H9 (cell line): ENCODE measurements around the gene CD8A.

- PRO-cap: no peak
These were observed 45.6 kb downstream of the ATOH8 start for GRCh38 chr2:85799011-85800123.

GRCh38 chr2:85851076-85851982 lies 37.5 kb downstream of the ST3GAL5 start:
- PRO-cap: no peak

DNA sequence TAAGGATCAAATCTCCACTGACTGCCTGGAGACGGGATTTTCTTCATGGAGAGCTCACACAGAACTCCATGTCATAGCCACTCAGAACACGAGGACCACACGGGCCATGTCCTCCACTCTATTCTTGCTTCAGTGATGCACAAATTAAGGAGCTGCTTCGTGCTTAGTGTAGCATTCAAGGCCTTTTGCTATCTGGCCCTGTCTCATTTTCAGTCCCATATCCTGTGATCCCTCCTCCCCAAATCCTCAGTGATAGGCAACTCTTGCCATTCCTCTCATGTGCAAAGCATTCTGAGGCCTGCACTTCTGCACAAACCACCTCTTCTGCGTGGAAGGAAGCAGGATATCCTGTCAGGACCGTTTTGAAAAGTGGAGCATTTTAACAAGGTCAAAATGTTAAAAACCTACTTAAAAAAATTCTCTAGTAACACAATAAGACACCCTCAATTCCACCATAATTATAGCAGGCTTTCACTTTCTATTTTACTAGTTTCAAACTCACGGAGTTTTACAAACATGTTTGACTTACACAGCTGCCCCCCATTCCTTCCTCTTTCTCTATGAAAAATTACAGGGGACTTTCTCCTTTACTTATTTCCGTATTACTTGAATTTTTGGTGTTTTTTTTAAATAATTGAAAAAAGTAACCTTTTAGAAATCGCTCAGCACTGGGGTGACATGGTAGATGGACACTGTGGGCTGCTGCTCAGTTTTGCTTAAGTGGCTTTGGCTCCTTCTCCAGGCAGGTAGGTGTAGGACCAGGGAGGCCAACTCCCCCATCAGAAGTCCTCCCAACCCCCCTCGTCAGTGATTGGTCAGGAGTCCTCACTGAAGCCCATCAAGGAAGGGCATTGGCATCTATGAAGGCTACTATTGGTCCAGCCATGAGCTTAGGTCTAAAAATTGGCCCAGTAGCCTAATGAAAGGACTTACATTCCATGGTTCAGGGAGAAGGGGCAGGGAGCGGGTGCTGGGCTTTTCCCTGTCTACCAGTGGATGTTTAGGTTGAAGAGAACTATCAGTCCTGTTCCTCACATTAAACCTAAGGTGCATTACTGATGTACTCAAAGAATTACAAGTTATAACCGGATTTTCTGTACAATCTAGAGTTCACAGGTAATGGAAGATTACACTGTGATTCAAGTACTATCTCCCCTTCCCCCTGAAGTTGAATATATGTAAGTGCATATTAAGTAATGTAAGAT lies 34.8 kb downstream of the ST3GAL5 start:
- PRO-cap: no peak

DNA sequence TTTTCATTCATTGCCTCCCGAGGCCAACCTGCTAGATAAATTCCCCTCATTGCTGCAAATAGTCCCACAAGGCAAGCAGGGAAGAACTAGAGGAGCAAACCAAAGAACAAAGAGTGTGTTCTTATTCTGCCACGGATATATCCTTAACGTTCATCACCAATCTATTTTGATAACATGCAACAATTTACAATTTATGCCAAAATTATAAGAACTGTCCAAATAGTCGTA lies 1.8 kb downstream of the ST3GAL5 start:
- PRO-cap: no peak

DNA sequence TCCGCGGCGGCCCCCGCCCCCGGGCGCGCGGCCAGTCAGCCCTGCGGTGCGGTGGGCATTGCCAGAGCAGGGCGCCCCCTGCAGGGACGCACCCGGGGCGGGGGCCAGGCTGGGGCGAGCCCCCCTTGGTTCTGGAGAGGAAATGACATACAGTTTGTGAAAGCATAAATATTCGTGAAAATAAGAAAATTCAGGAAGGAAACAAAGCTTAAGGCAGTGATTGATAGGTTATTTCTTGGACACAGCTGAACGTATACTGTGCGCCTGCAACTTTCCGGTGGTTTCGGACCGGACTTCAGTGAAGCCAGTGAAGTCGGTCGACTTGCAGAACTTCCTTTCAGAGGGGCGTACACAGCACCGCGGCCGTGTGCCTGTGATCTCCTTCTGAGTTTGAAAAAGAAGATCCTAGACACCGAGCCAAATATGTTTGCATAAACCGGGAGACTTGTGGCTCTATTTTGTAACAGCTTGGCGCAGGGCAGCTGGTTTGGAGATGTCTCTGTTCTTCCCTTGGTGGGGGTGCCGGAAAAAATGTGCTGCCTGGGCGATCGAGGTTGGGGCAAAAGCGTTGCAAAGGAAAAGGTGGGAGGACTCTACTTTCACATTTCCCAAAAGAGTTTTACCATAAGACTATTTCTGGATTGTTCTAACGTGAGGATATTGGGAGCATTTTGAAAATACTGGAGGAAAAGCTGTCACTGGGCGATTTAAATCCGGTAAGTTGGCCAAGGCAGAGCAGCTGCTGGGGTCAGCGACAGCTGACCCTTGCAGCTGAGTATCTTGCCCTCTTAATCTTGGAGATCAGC lies 501 bp upstream of the ST3GAL5 start:
- PRO-cap: bidirectional peak, plus-strand start at position 34 of the sequence, minus-strand start outside the sequence

- PRO-cap: no peak
These were observed 5.7 kb upstream of the ST3GAL5 start for GRCh38 chr2:85894301-85895044.

DNA sequence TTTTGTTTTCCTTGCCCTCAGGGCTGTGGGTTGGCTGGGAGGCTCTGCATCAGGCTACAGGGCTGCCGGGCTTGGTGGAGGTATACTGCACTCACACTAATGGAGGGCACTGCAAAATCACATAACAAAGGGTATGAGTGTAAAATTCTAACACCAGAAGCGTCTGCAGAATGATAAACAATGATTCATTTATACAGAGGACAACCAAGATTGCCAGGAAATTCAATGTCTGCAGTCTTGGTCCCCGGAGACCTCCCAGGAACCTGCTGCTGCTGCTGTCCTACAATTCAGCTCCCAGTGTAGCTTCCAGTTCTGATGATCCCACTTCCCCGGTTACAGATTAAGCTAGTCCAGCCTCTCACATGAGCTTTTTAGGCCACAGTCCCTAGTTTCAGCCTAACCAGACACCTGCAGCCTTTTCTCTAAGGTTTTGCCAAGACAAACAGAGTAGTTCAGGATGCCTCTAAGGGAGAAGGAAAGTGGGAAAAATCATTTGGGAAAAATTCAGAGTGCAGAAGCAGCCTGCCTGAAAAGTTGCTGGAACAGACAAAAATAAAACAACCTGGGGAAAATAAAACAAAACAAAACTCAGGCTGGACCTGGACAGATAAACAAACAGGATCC lies 32.4 kb upstream of the ST3GAL5 start:
- PRO-cap: no peak

DNA sequence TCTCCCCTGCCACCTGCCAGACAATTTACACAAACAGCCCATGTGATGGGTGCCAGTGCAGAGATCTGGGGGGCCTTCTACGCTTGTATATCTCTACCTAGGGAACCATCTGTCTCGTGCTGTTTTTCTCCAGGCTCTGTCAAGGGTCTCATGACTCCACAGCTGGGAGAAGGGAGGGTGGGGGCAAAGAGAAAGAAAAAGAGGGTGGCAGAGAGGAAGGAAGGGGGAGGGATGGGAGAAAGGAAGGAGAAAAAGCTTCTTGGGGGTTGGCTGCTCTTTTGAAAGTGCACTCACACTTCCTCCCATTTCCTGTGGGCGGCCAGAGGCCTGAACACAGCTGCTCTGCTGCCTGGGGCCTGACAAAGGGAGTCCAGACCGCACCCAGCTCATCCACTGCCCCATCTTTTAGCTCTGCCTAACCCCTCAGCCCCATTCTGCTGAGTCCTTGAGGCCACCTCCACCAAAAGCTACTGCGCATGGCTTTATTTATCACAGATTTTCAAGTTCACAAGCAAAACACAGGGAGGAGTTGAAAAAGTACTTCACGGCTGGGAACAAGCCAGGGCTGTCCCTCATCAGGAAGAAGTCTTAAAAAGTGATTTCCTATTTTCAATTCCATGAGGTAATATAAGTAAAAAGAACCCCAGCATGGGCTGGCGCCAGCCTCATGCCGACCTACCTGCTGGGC lies 69.2 kb downstream of the POLR1A start:
- PRO-cap: no peak

DNA sequence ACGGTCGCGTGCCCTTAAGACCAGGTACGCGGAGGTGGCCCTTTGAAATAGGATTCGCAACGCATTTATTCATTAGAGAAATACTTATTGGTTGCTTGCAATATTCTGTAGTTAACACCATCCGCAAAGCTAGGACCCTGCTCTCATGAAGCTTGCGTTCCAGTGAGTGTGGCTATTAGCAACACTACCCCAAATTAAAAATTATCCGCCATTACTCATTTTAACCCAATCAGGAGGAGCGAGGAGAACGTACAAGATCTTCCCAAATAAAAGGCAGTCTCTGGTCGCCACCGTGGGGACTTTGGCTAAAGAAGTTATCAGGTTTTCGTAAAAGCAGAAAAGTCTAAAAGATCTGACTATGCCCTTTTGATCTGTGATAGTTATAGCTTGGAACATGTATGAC lies 432 bp downstream of the PTCD3 start:
- PRO-cap: bidirectional peak, plus-strand start at position 219 of the sequence, minus-strand start at position 170 of the sequence

DNA sequence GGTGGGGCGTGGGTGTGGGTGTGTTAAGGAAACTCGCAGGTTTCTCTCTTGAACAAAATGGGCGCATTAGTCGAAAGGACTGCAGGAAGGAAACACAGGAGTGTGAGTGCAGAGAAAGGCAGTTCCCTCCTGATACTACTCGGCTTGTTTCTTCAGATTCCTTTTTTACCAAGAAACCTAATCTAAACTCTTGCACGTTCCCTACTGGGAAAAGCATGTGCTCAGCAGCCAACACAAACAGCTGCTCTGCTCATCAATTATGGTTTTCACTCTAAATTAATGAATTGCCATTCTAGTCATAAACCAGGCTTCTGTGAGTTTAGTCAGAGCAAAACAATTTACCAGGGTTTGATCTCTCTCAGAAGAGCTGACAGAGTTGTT lies 57.4 kb downstream of the REEP1 start:
- PRO-cap: no peak

DNA sequence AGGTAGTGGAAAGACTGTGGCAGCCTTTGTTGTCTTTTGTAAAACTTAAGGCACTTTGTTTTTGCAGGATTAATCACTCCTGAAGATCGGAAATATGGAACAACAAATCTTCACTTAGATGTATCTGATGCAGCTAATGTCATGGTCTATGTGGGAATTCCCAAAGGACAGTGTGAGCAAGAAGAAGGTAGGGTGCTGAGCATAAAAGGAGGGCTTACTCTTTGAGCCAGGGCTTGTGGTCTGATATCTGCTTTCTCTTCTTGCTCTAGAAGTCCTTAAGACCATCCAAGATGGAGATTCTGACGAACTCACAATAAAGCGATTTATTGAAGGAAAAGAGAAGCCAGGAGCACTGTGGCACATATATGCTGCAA lies 48.1 kb downstream of the KDM3A start:
- PRO-cap: no peak

- PRO-cap: no peak
These were observed 47.9 kb upstream of the RNF103 start for GRCh38 chr2:86671412-86672090.

GRCh38 chr2:86689926-86690235 lies 30.2 kb upstream of the RMND5A start:
- PRO-cap: no peak

GRCh38 chr2:86787658-86788102 lies 3.0 kb downstream of the CD8A start:
- PRO-cap: no peak

- PRO-cap: no peak
These were observed at the start of gene CD8A for GRCh38 chr2:86790759-86791173. Gene CD8A, minus strand, starts transcription at chr2:86790913.

DNA sequence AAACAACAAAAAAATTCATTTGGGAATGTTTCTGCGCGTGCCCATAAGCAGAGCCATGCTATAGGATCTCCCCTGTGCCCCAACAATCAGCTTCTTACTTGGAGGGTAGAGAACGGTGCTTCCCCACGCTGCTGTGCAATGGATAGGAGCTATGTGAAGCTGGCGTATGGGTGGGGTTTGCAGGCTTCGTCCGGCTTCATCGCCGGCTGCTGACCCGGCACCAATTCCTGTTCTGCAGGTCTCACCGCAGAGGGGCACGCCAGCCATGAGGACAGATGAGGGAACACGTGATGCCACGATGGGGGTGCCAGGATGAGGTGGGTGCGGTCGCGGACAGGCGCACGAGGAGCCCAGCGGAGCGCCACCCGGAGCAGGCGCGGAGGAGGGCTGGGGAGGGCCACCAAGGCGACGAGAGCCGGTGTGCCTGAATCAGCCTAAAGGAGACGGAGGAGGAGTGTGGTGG lies 16.7 kb upstream of the CD8A start:
- PRO-cap: no peak

- PRO-cap: no peak
These were observed 114.9 kb upstream of the PLGLB1 start for GRCh38 chr2:87136625-87136856.

DNA sequence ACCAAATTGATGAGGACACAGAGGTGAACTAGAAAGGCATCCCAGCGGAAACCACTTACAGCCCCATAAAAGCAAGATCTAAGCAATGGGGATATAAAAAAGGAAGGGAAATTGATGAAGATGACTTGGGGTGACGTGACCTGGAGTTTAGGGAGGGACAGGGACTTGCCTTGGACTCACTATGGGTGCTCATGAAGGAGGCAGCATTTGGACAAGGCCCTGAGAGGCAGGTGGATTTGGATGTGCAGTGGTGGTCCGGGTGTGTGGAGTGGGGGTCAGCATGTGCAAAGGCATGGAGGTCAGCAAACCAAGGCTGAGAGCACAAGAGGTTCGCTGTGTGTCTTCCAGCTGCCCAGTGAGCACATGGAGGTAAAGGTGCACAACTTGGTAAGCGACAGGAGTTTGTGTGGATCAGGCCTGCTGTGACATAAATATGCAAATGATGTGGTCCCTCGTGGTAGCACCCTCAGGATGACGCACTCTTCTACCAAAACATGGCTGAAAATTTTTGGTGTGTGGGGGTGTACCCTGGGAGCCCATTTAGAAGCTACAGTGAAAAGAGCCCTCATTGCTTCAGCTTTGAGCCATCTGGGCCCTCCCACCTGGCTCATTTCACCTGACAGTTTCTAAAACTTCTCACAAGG lies 271.0 kb upstream of the PLGLB2 start:
- PRO-cap: no peak

GRCh38 chr2:87515118-87515606 lies 232.7 kb upstream of the PLGLB2 start:
- PRO-cap: no peak

DNA sequence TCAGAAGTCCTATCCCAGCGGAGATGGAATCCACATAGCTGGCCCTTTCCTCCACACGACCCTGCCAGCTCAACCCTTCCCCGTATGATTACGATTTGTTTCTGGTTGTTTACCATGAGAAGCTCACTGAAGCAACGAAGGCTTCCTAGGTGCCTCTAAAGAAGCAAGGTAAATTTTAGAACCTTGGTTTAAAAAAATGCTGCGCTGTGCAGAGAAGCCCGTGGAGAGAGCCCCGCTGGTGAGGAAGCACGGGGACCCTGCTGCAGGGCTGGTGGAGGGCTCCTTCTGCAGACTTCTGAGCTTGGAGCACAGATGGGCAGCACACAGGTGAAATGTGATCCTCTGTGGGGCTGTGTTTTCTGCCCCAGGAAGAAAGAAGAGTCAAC lies 108.2 kb upstream of the PLGLB2 start:
- PRO-cap: no peak